Ascending aorta (tissue), 1 donor: ENCODE results near the gene ANKRD28.

- PRO-cap = no peak
Observed at GRCh38 chr3:15242496-15243424, 36.7 kb downstream of the CAPN7 start.

DNA sequence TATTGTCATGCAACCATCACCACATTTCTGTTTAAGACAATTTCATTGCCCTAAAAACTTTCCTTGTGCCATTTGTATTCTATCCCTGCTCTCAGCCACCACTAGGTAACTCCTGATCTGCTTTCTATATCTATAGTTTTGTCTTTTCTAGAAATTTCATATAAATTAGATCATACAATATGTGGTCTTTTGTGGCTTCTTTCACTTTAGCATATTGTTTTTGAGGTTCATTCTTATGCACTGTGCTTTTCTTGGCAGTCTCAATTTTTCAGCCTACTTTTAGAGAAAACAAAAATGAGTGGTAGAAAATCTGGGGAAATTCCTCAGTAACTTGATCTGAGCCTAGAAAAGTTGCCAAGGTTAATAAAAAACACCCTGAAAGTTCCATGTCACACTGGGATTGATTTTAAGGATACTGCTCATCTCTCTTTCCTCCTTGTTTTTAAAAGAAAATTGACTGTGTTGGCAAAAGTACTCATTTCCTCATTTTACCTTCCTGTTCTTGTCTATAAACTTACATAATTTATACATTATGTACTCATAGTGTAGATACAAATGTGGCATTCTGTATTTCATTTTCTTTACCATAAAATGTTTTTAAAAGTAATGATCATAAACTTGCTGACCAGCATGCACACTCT lies 28.4 kb upstream of the SH3BP5 start:
- PRO-cap = no peak

- PRO-cap = no peak
Observed at GRCh38 chr3:15648221-15648977, 46.9 kb downstream of the BTD start.

DNA sequence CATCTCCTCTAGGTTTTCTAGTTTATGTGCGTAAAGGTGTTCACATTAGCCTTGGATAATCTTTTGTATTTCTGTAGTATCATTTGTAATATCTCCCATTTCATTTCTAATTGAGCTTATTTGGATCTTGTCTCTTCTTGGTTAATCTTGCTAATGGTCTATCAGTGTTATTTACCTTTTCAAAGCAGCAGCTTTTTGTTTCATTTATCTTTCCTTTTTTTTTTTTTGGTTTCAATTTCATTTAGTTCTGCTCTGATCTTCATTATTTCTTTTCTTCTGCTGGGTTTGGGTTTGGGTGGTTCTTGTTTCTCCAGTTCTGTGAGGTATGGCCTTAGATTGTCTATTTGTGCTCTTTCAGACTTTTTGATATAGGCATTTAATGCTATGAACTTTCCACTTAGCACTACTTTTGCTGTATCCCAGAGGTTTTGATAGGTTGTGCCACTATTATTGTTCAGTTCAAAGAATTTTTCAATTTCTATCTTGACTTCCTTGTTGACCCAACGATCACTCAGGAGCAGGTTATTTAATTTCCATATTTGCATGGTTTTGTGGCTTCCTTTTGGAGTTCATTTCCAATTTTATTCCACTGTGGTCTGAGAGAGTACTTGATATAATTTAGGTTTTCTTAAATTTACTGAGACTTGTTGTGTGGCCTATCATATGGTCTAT lies 50.7 kb downstream of the ANKRD28 start:
- PRO-cap = no peak

GRCh38 chr3:15796778-15797073 lies 1.1 kb downstream of the ANKRD28 start:
- PRO-cap = no peak

DNA sequence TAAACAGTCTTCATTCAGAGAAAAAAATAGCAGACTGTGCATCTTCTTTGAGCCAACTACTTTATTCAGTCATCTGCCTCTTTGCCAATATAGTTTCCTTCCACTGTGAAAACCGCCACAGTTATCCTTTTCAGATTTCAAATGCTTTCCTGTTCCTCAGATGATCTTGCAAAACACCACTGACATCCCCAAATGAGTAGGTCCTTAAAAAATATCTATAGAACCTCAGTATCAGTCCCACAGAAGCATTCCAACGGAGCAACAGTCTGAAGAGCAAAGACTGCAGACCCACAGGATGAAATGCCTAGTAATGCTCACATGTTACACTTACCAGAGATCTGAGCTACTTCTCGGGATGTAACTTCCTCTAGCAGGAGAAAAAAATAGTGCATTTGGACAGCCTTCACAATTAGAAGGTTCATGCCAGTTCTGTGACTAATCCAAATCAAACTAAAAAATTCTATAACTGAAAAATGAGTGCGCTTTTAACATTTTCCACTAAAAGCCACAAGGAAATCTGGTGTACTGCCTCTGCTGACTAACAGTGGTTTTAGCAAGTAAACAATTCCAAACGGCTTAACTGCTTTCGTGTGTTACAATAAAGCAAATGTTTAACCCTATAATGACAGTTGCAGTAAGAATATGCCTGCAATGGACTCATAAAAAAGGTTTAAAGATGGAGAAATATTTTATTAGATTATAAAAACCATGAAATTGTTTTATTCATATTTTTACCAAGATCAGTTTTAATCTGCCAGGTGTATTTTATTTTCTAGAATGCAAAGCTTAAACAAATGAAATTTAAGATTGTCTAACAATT lies at the start of gene ANKRD28:
Gene ANKRD28, minus strand, starts transcription at position 340 of the 820 bp plus-strand sequence.
- PRO-cap = unidirectional peak, minus-strand start at position 302 of the sequence

DNA sequence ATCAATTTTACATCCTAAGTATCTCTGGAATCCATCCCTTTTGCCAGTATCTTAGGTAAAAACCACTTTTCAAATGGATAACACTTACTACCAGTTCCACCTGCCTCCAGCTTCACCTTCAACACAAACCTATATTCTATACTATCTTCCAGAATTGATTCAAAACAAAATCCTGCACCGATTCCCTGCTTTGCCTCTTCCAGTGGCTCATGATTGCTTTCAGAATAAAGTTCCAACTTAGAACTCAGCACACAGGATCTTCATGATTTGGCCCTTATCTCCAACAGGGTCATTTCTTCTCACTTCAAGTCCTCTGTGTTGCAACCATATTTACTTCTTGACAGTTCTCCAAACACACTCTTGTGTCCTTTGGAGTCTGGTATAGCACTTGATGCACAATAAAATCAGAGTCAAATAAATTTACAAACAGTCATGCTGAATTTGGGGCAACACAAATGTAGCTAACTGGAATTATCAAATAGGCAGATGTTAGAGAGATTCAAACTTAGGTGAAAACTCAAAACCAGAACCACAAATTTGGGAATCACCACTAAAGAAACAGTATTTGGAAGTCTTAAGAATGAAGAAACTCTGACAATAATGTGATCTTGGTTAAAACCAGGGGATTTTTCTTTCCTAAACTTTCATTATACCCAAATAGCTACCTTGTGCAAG lies 50.0 kb upstream of the ANKRD28 start:
- PRO-cap = no peak

DNA sequence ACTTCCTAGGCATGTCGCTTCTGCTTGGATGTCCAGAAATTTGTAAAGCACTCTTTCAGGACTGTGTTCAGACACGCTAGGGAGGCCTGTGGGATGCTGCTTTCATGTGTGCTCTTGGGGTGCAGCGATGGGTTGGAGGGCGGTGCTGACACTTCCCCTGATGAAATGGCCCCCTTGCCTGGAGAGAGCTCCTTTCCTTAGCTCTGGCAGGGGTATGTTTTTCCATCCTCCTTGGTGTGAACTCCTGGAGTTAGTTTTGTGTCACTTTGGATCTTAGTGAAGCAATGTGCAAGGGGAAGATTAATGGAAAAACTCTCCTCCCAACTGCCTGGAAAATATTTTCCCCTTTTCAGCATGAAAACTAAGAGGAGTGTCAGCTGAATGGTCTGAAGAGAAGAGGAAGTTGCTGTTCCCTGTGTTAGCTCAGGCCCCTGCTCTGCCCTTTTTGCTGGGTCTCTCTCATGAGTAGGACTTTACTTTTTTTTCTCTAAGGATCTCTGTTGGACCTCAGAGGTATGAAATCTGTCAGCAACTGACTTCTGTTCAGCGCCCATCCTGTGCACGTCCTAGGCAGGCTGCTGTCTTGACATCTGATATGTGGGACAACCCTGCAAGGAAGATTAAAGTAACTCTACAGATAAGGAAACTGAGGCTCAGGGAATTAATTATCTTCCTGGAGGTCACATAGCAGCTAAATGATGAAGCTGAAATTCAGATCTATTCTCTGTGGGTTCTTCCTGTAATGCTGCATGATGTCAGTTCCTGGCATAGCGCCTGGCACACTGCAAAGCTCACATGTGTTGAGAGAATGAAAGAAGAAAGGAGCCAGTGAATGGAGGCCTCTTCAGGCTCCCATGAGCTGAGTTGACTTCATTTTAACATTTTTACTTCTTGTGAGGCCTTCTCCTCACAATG lies 109.8 kb upstream of the GALNT15 start:
- PRO-cap = no peak

GRCh38 chr3:16181318-16181842 lies 6.9 kb downstream of the GALNT15 start:
- PRO-cap = no peak

DNA sequence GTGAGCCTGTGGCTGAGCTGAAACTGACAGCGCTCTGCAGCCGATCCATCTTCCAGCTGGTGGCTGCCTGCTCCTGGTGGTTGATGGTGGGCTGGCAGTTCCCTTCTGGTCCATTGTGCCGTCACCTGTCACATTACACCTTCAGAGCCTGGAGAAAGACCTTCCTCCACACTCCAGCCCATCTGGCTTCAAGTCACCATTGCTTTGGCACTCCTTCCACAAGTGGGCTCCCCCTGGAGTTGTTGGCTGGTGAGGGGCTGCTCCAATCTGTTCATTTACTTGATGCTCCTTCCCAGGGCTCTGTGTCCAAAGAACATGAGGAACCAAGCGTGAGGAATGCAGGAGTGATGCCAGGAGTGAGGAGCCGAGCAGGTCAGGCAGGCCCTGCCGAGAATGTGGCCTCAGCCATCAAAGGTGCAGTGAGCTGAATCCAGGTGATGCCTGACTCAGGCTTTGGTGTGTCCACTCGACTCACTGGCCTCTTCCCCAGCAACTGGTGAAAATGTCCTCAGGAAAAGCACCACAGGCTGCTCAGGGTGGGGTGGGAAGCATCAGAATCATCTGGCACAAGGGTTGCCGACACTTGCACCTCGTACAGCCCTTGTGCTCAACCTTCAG lies 57.2 kb downstream of the OXNAD1 start:
- PRO-cap = no peak

DNA sequence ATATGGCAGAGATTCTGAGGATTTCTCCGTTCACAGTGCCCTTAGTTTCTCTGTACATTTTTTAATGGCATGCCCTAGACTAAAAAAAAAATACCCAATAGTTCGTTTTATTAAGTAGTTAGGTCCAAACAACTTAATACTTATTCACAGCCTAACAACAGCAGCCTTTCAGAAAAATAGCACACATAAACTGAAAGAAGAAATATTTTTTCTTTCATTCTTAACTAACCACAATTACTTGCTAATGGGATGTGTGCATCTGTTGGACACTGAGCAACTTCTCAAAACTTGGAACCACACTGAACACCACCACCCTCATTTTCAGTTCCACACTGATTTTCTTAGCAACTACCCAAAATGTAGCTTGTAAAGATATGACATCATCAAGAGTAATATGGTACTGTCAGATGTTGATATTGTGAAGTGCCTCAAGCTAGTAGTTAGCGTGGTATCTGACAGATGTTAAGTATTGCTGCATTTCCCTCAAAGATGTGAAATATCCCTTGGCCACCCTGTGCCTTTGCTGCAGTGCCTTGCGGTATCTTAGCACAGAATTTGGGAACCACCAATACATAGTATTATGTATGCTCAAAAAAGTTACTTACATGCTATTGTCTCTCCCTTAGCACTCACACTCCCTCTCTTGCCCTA lies 9.3 kb downstream of the RFTN1 start:
- PRO-cap = no peak

DNA sequence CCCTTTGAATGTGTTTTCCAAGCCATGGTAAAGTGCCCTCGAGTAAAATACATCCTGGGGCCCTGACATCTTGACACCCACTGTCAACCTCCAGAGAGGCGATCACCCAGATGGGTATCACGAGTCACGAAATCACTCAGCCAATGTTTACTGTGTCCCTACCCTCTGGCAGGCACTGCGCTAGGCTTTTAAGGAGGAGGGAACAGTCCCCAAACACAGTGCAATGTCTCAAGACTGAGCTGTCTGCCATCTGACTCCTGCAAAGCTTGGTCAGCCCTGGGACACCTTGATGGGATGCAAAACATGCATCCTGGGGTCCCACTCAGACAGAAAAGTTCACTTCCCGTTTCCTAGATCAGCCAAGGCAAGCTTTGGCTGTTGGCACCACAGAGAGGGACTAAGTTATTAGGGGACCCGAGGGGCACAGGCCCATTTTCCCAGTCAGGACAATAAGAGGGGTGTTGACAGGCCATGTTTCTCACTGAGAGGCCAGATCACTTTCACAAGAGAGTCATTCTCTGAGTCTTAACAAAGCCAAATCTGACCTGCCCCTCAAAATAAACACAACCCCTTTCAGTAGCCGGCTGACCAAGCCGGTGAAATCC lies 3.7 kb downstream of the RFTN1 start:
- PRO-cap = no peak

DNA sequence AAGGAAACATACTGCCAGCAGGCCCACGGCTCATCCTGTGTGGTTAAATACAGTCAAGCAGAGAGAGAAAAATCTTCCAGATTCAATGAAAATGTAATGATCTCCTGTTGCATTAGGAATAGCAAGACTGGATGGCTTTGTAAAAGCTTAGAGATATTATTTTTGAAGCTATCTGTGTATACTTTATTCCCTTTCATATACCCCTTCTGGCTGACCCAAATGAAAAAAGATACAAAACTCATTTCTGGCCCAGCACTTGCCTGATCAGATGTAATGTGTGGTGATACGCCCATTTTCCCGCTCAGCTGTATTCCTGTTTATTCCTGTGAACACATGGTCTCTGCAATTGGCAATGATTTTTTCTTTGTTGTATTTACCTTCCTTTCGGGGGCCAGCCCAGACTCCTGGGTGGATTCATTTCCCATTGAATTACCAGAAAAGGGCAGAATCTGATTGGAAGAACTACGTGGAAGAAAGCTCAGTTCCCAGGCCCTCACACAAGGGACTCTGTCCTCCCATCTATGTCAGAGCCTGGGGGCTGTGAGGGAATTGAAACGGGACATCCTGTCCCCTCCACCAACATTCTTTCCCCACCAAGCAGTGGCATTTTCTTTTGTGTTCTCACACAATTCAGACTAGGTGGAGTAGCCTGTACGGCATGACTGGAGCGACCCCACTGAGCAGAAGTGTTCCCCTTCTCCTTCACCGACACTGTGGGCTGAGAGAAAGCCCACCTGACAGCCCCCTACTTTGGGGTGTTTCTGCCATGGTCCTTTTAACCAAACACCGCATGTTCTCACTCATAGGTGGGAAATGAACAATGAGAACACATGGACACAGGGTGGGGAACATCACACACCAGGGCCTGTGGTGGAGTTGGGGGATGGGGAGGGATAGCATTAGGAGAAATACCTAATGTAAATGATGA lies 31.9 kb upstream of the RFTN1 start:
- PRO-cap = no peak

- PRO-cap = no peak
Observed at GRCh38 chr3:16663935-16664139, 58.6 kb upstream of the DAZL start.

GRCh38 chr3:16837466-16838136 lies 47.2 kb upstream of the PLCL2 start:
- PRO-cap = no peak

- PRO-cap = no peak
Observed at GRCh38 chr3:16838592-16839017, 46.1 kb upstream of the PLCL2 start.

- PRO-cap = no peak
Observed at GRCh38 chr3:17087947-17088414, 203.2 kb downstream of the PLCL2 start.

DNA sequence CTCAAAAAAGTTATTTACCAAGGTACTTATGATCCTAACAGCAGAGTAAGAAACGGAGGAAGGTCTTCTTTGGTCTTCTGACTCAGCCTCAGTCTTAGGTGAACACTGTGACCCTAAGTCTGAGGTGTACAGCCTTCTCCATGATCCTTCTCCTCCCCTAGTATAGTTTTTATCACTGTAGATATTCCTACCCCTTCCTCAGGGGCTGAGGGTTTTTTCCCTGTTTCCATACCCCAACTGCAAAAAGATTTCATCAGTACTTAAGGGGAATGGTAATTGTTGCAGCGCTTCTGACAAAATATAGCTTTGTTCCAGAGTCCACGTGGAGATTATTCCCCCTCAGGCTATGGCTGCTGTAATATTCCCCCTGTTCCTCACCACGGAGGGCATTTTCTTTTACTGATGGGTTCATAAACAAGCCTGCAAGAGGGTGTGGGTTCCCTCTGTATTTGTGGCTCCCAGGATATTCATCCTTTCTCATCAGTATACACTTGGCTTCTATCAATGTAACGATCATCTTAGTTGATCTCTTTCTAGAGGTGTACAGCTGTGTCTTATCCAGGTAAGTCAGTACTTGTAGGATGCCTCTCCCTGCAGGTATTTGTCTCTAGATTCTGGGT lies 284.3 kb downstream of the TBC1D5 start:
- PRO-cap = no peak

GRCh38 chr3:17749847-17750363 lies 7.5 kb upstream of the TBC1D5 start:
- PRO-cap = no peak

- PRO-cap = no peak
Observed at GRCh38 chr3:19342453-19342867, 194.2 kb downstream of the KCNH8 start.